ENCODE measurements around a stretch of chr5.

DNA sequence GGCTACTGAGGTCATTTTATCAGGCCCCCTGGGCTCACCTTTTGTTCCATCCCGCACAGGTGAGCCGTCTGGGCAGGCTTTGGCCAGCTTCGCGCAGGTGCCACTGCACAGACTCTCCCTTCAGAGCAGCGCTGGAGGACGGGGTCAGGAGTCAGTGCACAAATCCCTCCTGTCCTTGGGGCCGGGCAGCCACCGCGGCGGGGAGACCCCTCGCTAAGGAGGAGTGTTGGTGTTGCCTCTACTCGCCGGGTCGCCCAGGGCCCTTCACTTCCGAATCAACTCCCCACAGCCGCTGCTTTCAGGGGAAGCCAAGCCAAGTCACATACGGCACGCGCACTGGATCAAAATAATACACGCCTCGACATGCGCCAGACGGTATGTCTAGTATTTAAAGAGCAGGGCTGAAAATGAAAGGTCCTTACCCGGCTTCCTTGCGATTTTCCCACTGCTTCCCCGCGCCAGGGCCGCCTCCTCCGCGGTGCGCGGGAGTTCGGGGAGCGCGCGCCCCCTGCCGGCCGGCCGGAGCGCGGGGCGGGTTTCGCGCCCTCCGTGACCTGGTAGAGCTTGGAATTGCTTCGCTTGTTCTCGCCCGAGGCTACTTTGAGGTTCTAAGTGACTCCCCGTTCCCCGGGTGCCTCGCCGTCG, 10.7 kb upstream of the HNRNPH1 start:
- PRO-cap: no peak

DNA sequence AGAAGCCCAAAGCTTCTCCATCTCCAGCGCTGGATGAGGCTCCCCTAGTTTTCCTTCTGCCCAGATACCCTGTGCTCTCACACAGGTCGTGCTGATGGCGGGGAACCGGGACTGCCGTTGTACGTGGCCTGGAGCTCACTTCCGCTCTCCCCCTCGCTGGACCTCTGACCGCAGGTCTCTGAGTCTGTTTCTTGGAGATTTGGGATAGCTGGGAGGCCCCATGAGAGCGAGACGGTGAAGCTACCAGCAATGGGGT, 11.1 kb upstream of the HNRNPH1 start:
- PRO-cap: no peak

DNA sequence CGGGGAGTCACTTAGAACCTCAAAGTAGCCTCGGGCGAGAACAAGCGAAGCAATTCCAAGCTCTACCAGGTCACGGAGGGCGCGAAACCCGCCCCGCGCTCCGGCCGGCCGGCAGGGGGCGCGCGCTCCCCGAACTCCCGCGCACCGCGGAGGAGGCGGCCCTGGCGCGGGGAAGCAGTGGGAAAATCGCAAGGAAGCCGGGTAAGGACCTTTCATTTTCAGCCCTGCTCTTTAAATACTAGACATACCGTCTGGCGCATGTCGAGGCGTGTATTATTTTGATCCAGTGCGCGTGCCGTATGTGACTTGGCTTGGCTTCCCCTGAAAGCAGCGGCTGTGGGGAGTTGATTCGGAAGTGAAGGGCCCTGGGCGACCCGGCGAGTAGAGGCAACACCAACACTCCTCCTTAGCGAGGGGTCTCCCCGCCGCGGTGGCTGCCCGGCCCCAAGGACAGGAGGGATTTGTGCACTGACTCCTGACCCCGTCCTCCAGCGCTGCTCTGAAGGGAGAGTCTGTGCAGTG, 22.9 kb downstream of the CBY3 start:
- PRO-cap: no peak

- PRO-cap: unidirectional peak, plus-strand start at chr5:179658643
These were observed 22.4 kb downstream of the CBY3 start for GRCh38 chr5:179658439-179658857.

GRCh38 chr5:179700293-179700889, 1.6 kb downstream of the CANX start:
- PRO-cap: no peak

- PRO-cap: bidirectional peak, plus-strand start at chr5:179796727, minus-strand start at chr5:179796558
These were observed 2.7 kb downstream of the LTC4S start for GRCh38 chr5:179796450-179796867.

- PRO-cap: unidirectional peak, plus-strand start at chr5:179816965; unidirectional peak, minus-strand start at chr5:179817301; unidirectional peak, minus-strand start at chr5:179817345
These were observed 3.8 kb upstream of the SQSTM1 start for GRCh38 chr5:179816537-179817711.

DNA sequence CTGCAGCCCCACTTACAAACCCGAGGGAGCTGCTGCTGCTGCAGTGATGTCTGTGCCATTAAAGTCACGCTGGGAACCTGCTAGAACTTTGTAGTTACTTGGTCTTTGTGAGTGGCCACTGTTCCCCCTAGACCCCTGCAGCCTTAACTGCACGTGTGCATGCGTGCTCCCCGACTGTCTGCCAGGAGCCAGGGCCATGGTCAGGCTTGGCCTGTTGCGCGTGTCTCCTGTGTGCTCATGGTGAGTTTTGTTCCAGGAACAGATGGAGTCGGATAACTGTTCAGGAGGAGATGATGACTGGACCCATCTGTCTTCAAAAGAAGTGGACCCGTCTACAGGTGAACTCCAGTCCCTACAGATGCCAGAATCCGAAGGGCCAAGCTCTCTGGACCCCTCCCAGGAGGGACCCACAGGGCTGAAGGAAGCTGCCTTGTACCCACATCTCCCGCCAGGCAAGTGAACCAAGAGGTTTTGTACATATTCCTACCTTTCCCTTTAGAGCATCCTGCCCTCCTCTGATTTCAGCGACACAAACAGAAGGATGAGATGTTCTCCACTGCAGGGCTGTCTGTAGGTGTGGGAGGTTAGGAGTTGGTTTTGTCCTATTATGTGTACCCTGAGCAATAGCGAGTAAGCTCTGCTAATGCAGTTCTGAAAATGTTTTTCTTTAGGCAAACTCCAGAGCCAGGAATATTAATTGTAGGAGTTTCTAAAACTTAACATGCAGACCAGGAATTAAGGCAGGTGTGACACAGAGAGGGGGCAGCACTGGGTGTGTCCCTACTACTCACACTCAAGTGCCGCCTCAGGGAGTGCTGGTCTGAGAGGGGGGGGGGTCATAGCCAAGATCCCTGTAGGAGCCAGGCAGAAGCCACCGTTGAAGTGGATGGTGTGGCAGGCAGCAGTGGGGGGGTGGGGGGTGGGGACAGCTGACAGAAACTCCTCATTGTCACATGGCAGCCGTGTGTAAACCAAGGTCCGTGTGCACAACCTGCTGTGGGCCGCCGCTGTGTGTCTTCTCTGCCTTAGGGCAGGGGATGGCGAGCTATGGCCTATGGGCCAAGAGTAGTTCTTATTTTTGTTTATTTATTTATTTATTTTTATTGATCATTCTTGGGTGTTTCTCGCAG, 13.0 kb downstream of the SQSTM1 start:
- PRO-cap: no peak

DNA sequence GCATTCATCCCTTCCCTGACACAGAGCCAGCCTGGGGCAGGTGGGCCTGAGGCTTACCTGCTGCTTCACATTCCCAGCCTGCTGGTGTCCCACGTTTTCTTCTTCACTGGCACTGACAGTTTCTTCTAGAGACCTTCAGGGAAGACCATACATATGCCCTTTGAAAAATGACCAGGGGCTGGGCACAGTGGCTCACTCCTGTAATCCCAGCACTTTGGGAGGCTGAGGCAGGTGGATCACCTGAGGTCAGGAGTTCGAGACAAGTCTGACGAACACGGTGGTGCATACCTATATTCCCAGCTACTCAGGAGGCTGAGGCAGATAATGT, 14.6 kb downstream of the MRNIP start:
- PRO-cap: no peak

- PRO-cap: no peak
These were observed 11.8 kb downstream of the TBC1D9B start for GRCh38 chr5:179895838-179896264.

DNA sequence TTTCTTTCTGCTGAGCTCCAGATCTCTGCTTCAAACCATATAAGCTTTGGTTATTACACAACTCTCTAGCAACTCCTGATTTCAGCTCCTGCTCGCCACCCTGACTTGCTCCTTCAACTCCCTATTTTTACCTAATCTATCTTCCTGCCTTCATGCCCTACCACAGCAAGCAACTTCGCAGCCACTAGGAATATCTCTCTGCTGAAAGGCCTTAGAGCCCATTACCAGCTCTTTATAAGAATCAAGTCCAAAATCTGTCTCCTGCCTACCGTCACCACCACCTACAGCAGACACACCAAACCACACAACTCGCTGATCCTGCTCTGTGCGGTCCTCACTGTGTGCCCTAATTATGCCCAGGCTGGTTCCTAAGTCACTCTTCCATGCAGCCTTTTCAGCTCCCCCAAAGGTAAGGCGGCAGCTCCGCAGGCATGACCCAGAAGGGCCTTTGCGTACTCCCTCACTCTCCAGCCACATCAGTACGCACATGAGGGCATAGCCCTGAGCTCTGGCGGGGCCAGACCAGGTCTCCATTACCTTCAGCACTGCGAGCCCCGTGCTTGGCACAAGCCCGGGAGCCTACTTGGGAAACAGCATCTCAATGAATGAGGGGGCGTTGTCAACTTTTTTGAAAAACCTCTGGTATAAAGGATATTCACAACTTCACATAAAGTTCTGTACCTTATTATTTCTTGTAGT, 48.8 kb upstream of the TBC1D9B start:
- PRO-cap: no peak

DNA sequence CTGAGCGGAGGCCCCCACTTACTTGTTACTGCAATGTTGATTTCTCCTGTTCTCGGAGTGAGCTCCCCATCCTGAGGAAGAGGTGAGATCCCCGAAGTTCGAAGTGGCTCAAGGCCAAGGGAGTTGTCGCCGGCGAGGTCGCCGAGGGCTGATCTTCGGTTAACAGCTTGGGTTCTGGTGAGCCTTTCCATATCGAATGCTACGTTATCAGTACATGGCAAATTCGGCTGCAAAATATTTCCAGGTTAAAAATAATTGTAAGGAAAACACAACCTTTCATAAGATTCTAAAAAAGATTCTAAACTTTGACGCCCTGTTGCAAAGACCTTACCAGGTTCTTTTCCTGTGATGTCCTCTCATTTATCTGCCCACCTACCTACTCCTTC, 59.1 kb upstream of the TBC1D9B start:
- PRO-cap: no peak

DNA sequence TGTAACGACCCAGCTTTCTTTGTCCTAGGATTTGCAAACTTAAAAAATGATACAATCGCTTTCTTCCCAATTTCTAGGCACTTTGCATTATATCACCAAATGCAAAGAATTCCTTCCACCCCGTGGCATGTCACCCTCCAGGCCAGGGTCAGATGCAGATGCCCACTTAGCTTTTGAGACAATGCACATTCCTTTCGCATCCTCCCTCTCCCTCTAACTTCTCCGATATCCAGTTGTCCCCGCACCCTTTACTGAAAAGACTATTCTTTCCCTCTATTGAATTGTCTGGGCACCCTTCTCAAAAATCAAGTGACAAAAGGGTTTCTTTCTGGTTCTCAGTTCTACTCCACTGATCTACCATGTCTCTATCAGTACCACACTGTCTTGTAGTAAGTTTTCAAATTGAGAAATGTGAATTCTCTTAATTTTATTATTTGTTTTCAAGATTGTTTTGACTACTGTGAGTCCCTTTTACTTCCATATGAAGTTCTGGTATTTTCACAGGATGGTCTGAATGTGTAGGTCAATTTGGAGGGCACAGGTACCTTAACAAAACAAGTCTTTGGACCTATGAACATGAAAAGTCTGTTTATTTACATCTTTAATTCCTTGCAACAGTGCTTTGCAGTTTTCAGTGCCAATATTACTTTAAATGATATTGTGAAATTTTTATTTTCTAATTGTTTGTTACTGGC, 17.2 kb downstream of the RNF130 start:
- PRO-cap: unidirectional peak, minus-strand start at position 248 of the sequence

DNA sequence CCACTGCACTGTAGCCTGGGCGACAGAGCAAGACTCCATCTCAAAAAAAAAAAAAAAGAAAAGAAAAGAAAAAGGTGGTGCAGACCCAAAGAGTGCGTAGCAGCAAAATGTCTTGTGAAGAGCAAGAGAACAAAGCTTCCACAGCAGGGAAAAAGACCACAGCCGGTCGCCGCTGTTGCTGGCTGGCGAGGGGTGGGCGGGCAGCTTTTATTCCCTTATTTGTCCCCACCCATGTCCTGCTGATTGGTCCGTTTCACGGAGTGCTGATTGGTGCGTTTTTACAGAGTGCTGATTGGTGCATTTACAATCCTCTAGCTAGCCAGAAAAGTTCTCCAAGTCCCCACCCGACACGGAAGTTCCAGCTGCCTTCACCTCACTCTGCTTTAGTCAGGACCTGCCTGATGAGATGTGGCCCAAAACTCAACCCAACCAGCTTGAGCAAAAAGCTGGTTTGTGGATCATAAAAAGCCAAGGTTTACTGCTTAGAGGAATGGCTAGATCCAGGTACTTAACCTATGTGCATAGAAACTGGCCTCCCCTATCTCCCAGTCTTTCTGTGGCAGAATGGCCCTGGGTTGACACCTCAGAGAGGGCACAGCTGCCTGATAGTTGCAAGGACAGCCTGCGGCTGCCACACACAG, 1.2 kb upstream of the RASGEF1C start:
- PRO-cap: no peak

- PRO-cap: no peak
These were observed 25.0 kb upstream of the RASGEF1C start for GRCh38 chr5:180233941-180234521.

GRCh38 chr5:180240678-180241470, 31.9 kb upstream of the RASGEF1C start:
- PRO-cap: no peak

DNA sequence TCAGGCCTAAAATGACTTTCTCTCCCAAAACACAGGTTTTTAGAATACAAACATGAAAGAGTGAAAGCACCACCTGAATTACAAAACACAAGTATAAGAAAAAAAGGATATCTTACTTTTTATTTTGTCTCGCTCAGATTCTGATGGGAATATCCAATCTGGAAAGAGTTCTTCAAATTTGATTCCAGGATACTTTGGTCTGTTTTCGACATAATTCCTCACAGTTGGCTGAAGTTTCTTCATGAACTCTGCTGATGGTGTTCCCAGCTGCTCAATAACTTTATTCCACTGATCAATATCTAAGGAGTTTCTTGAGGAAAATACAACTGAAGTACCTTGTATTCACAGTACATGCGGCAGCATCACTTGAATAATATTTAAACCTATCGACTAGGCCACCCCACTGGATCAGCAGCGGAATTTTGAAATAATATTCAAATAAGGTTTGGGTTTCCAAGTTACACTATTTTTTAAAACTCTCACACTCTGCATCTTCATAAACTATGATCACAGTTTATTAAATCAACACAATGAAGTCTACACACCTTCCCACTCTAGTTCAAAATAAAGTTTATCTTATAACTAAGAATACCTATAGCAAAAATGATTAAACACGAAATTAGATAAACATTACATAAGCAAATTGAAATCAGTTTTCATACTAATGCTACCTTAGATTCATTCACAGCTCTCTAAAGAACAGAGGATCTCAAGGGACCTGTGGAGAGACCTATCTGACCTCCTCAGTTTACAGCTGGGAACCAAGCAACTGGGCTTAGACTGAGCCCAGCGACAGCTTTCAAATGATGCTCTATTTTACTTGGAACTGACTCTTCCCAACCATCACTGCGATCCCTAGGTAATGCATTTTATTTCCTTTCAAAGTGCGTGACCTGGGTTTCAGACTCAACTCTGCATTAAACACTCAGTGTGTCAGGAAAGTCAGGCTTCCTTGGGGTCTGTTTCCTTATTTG, 33.7 kb upstream of the RASGEF1C start:
- PRO-cap: no peak

- PRO-cap: no peak
These were observed 28.9 kb downstream of the MAPK9 start for GRCh38 chr5:180262889-180263557.

DNA sequence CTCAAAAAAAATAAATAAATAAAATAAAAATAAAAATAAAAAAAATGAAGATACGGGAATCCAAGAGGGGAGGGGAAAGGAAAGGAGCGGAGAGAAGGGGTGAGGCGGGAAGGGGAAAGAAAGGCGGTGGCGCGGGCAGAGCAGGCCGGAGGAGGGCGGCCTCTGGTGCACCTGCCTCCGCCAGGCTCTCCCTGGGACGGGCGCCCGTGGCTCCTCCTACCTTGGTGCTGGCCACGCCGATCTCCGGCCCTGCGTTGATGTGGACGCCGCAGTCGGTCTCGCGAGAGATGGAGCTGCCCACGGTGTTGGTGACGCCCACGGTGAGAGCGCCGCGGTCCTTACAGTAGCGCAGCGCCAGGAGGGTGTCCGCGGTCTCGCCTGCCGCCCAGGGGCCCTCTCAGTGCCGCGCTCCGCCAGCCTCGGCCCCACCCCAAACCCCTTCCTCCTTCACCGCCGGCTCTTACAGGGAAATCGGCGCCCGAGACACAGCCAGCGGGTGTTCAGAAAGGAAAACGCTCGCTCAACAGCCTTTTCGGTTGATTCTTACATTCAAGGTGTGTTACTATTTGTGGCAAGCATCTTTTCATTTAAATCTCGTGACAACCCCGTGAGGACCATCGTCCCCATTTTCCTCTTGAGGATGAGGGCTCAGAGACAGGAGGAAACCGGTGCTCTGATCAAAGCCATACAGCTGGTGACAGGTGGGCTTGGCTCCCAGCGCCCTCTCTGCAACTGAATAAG, 21.9 kb upstream of the MAPK9 start:
- PRO-cap: no peak

DNA sequence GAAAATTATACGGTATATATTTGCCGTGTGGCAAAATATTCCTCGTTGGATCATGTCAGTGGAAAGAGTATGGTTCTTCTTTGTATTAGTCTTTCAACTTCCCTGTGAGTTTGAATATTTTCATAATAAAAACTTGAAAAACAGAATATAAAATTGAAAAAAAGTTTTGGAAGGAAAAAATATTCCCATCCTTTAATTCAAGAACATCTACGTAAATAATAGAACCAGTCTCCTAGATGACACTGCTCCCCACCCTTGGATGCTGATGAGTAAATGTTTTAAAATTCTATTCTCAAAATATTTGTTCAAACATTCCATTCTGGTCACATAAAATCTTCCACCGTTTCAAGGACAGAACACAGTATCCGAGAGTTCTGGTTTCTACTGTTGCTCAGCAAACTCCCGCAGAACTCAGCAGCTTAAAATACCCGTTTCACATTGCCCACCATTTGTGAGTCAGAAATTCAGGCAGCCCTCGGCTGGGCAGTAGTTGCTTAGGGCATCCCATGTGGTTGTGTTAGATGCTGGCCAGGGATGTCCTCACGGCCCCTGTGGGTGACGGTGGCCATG, 17.6 kb downstream of the MGAT1 start:
- PRO-cap: no peak

All from anterior vena cava (tissue), 1 donor.